Endothelial cell of umbilical vein (primary cell): ENCODE measurements around the gene NDUFAF5.

DNA sequence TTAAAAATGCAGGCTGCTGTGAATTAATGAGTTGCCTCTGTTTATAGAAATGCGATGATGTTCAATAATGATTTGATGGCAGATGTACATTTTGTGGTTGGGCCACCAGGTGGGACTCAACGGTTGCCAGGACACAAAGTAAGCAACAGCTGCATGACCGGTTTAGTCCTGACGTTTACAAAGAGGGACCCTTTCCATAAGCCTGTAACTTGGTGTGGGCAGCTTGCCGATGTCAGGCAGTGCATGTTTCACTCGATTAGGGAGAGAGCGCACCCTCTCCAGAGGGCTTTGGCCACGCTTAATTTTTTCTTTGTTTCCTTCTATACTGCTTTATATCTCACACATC, 1.3 kb downstream of the BTBD3 start:
- PRO-cap: no peak
CAGE:
- cytosol, long polyA minus RNA: no peak
- cytosol, long polyA plus RNA: no peak
- long polyA plus RNA: no peak
- nucleus, long polyA minus RNA: no peak
- nucleus, long polyA plus RNA: no peak

- PRO-cap: no peak
CAGE:
- cytosol, long polyA minus RNA: no peak
- cytosol, long polyA plus RNA: no peak
- long polyA plus RNA: no peak
- nucleus, long polyA minus RNA: no peak
- nucleus, long polyA plus RNA: no peak
Measured at GRCh38 chr20:12286272-12286551, 368.5 kb downstream of the BTBD3 start.

GRCh38 chr20:12594602-12595160, 414.1 kb upstream of the SPTLC3 start:
- PRO-cap: no peak
CAGE:
- cytosol, long polyA minus RNA: no peak
- cytosol, long polyA plus RNA: no peak
- long polyA plus RNA: no peak
- nucleus, long polyA minus RNA: no peak
- nucleus, long polyA plus RNA: no peak

GRCh38 chr20:12753328-12753715, 255.4 kb upstream of the SPTLC3 start:
- PRO-cap: no peak
CAGE:
- cytosol, long polyA minus RNA: no peak
- cytosol, long polyA plus RNA: no peak
- long polyA plus RNA: no peak
- nucleus, long polyA minus RNA: no peak
- nucleus, long polyA plus RNA: no peak

GRCh38 chr20:13230698-13231334, 9.7 kb downstream of the ISM1 start:
- PRO-cap: no peak
CAGE:
- cytosol, long polyA minus RNA: no peak
- cytosol, long polyA plus RNA: no peak
- long polyA plus RNA: no peak
- nucleus, long polyA minus RNA: no peak
- nucleus, long polyA plus RNA: no peak

GRCh38 chr20:13459775-13460612, 178.7 kb downstream of the TASP1 start:
- PRO-cap: no peak
CAGE:
- cytosol, long polyA minus RNA: no peak
- cytosol, long polyA plus RNA: no peak
- long polyA plus RNA: no peak
- nucleus, long polyA minus RNA: no peak
- nucleus, long polyA plus RNA: no peak

DNA sequence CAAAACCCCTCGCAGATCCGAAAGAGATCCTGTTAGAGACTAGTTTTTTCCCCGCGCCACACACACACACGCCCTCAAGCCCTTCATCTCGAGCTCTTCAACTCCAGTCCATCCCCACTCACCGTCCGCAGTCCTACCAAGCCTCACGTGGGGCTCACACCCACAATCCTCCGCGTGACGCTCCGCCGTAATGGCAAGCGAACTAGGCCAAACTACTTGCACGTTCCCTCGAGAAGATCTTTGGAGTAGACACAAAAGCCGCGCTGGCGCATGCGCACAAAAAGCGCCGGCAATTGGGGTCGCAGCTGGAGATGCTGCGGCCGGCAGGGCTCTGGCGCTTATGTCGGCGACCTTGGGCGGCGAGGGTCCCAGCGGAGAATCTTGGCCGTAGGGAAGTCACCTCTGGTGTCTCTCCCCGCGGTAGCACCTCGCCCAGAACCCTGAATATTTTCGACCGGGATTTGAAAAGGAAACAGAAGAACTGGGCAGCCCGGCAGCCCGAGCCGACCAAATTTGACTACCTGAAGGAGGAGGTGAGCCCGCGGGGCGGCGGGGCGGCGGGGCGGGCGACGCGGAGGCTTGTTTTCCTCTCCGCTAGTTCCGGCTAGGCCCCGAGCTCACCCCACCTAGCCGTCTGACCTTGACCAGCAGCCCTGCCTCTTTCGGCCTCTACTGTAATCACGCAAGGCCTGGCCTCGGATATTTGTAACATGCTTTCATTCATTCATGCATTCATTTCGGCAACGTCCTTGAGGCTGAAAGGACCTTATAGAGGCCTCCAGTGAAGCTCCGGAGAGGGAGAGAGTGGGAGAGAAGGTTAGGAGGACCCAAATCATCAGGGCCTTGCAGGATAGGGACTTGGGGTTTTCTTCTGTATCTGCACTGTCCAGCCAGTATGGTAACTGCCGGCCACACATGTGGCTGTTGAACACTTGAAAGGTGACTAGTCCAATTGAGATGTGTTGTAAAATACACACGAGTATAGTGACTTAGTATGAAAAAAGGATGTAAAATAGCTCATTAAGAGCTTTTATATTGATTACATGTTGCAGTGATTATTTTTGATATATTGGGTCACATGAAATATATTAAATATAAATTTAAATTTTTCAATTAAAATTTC, at the start of gene NDUFAF5:
Gene NDUFAF5 (plus strand): TSS at position 271 of the 1,123 bp plus-strand sequence.
- PRO-cap: bidirectional peak, plus-strand start at position 292 of the sequence, minus-strand start at position 135 of the sequence; unidirectional peak, minus-strand start at position 619 of the sequence
CAGE:
- cytosol, long polyA minus RNA: start-site peak on the minus strand centred at position 144 of the sequence, 12 bp wide, 18 reads; start-site peak on the plus strand centred at position 276 of the sequence, 66 bp wide, 13 reads
- cytosol, long polyA plus RNA: no peak
- long polyA plus RNA: start-site peak on the minus strand centred at position 156 of the sequence, 18 bp wide, 362 and 217 reads in 2 replicates; start-site peak on the plus strand centred at position 306 of the sequence, 28 bp wide, 117 and 117 reads in 2 replicates
- nucleus, long polyA minus RNA: start-site peak on the minus strand centred at position 153 of the sequence, 12 bp wide, 202 reads; start-site peak on the plus strand centred at position 283 of the sequence, 28 bp wide, 180 reads; start-site peak on the plus strand centred at position 852 of the sequence, 24 bp wide, 18 reads
- nucleus, long polyA plus RNA: start-site peak on the minus strand centred at position 138 of the sequence, 56 bp wide, 166 and 351 reads in 2 replicates

DNA sequence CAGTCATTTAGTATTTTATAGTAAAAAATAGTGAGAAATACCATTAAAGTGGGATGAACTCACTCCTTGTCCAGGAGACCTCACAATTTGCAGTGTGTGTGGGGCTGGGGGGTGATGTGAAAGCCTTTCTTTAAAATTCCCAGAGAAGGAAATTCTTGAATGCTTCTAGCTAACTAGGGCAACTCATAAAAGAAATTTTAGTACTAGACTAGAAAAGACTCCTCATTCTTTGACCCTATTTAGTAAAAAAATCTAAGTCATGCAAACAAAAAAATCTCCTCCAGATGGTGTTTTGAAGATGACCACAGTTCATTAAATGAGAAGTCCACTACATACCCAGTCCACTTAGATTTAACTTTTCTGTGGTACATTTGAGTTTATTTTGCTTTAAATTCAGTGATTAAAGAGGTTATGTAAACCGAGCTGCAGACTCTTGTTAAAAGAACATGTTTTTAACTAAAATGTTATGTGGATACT, 67.5 kb downstream of the NDUFAF5 start:
- PRO-cap: no peak
CAGE:
- cytosol, long polyA minus RNA: no peak
- cytosol, long polyA plus RNA: no peak
- long polyA plus RNA: no peak
- nucleus, long polyA minus RNA: no peak
- nucleus, long polyA plus RNA: no peak

DNA sequence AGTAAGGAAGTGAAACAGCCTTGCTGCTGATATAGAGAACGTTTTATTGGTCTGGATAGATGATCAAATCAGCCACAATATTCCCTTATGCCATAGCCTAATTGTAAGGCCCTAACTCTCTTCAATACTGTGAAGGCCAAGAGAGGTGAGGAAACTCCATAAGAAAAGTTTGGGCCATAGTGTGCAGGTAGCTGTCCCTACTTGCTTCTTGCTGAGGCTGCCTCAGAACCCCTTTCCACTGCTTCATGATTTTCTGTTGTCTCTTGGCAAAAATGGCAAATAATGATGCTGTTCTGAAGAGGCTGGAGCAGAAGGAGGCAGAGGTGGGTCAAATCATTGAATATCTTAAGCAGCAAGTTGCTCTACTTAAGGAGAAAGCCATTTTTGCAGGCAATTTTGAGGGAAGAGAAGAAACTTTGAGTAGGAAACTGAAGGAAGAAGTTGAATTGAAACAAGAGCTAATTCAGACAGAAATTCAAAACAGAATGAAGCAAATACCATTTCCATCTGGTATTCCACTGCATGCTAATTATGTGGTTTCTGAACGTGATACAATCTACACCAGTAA, 131.9 kb downstream of the MACROD2 start:
- PRO-cap: no peak
CAGE:
- cytosol, long polyA minus RNA: no peak
- cytosol, long polyA plus RNA: no peak
- long polyA plus RNA: no peak
- nucleus, long polyA minus RNA: no peak
- nucleus, long polyA plus RNA: no peak

DNA sequence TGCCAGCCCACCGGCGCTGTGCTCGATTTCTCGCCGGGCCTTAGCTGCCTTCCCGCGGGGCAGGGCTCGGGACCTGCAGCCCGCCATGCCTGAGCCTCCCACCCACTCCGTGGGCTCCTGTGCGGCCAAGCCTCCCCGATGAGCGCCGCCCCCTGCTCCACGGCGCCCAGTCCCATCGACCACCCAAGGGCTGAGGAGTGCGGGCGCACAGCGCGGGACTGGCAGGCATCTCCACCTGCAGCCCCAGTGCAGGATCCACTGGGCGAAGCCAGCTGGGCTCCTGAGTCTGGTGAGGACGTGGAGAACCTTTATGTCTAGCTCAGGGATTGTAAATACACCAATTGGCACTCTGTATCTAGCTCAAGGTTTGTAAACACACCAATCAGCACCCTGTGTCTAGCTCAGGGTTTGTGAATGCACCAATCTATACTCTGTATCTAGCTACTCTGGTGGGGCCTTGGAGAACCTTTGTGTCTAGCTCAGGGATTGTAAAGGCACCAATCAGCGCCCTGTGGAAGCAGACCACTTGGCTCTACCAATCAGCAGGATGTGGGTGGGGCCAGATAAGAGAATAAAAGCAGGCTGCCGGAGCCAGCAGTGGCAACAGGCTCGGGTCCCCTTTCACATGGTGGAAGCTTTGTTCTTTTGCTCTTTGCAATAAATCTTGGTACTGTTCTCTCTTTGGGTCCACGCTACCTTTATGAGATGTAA, 110.6 kb downstream of the FLRT3 start:
- PRO-cap: no peak
CAGE:
- cytosol, long polyA minus RNA: no peak
- cytosol, long polyA plus RNA: no peak
- long polyA plus RNA: no peak
- nucleus, long polyA minus RNA: no peak
- nucleus, long polyA plus RNA: no peak

- PRO-cap: no peak
CAGE:
- cytosol, long polyA minus RNA: no peak
- cytosol, long polyA plus RNA: no peak
- long polyA plus RNA: no peak
- nucleus, long polyA minus RNA: no peak
- nucleus, long polyA plus RNA: no peak
Measured at GRCh38 chr20:14717241-14717918, 380.0 kb upstream of the FLRT3 start.

- PRO-cap: no peak
CAGE:
- cytosol, long polyA minus RNA: no peak
- cytosol, long polyA plus RNA: no peak
- long polyA plus RNA: no peak
- nucleus, long polyA minus RNA: no peak
- nucleus, long polyA plus RNA: no peak
Measured at GRCh38 chr20:15923052-15923716, 650.1 kb downstream of the KIF16B start.

DNA sequence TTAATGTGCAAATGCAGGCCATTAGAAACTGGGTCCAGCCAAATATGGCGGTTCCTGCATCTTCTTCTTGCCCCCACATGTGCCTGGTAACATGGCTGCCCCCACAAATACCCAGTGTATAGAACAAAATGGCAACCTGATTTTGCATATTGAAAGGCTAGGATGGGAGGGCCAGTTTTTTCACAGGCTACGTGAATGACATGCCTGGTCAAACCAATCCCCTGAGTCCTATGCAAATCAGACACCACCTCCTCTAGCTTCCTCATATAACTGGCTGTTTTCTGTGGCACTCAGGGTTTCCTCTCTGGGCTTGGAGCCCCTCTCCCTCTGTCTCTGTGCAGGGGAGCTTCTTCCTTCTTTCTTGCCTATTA, 372.1 kb downstream of the KIF16B start:
- PRO-cap: no peak
CAGE:
- cytosol, long polyA minus RNA: no peak
- cytosol, long polyA plus RNA: no peak
- long polyA plus RNA: no peak
- nucleus, long polyA minus RNA: no peak
- nucleus, long polyA plus RNA: no peak

GRCh38 chr20:16339789-16340365, 233.4 kb downstream of the KIF16B start:
- PRO-cap: no peak
CAGE:
- cytosol, long polyA minus RNA: no peak
- cytosol, long polyA plus RNA: no peak
- long polyA plus RNA: no peak
- nucleus, long polyA minus RNA: no peak
- nucleus, long polyA plus RNA: no peak

- PRO-cap: no peak
CAGE:
- cytosol, long polyA minus RNA: no peak
- cytosol, long polyA plus RNA: no peak
- long polyA plus RNA: no peak
- nucleus, long polyA minus RNA: no peak
- nucleus, long polyA plus RNA: no peak
Measured at GRCh38 chr20:16541227-16541654, 32.0 kb downstream of the KIF16B start.

DNA sequence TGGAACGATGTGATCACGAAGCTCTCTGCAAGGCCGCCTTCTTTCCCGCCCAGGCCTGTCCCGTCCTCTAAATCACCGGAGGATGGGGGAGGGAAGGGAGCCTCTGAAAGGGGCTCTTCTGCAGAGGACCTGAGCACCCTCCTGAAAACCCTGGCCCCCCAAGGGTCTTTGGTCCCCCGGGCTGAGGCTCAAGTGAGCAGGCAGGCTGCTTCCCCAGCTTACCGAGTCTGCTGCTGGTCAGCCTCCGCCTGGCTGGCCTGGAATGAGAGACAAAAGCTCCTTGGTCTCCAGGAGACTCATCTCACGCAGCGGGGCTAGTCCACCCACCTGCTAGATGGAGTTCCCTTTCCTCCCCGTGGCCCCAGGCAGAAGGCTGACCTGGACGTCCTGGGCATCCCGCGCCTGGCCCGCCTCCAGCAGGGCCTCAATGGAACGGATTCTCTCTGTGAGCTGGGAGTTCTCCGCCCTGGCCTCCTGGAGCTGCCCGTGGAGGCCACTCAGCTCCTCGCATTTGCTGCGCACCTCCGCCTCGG, 54.9 kb downstream of the RRBP1 start:
- PRO-cap: no peak
CAGE:
- cytosol, long polyA minus RNA: no peak
- cytosol, long polyA plus RNA: no peak
- long polyA plus RNA: no peak
- nucleus, long polyA minus RNA: no peak
- nucleus, long polyA plus RNA: no peak

DNA sequence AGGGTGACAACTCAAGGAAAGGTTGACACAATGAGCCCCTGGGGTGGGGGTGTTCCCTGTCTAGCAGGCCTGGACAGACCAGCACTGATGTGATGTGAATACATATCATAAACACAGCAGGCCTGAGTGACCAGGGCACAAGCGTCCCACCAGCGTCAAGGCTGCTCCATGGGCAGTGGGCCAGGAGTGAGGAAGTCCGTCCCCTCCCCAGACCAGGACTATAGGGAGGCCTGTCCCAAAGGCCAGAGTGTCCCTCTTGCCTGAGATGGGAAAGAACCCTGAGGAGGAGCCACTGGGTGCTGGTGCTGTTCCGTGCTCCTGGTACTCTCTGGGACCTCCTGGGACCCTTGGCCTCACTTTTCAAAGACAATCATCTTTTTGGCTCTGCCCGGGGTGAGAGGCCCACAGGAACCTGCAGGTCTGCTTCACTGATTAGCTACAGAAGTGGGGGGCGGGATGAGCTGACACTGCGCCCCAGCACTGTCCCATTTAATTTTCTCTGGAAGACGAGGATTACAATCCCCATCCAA, 44.6 kb downstream of the RRBP1 start:
- PRO-cap: no peak
CAGE:
- cytosol, long polyA minus RNA: no peak
- cytosol, long polyA plus RNA: no peak
- long polyA plus RNA: no peak
- nucleus, long polyA minus RNA: no peak
- nucleus, long polyA plus RNA: no peak

DNA sequence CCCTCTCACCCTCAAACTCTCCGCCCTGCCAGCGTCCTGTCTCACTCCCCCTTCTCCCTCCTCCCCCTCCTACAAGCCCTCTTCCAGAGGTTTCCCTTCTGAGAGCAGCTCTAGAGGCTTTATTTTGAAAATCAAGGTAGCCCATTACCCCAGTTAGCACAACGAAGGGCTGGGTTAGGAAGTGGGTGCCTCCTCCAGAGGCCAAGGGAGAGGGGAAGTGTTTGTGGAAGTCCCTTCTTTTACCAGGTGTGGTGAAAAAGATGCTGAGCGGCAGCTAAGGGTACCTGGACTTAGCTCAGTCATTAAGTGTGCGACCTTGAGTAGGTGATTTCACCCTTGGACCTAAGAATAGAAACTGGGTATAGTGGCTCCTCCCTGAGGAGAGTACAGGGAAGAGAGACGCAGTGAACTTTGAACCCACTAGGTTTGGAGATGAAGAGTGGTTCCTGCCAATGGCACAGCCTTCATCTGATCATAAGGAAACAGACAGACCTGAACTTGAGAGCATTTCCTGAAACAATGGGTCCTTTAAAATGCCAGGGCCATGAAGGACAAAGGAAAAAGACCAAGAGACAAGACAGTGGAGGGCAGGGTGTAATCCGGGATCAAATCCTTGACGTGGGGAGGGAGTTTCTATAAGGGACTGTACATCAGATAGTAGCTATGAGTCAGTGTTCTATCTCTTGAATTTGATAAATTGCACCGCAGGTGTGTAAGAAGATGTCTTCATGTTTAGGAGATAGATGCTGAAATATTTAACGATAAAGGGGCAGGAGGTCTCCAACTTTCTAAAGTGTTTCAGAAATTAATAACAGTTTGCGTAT, 124.0 kb downstream of the BANF2 start:
- PRO-cap: no peak
CAGE:
- cytosol, long polyA minus RNA: no peak
- cytosol, long polyA plus RNA: no peak
- long polyA plus RNA: no peak
- nucleus, long polyA minus RNA: no peak
- nucleus, long polyA plus RNA: no peak

- PRO-cap: no peak
CAGE:
- cytosol, long polyA minus RNA: no peak
- cytosol, long polyA plus RNA: no peak
- long polyA plus RNA: no peak
- nucleus, long polyA minus RNA: no peak
- nucleus, long polyA plus RNA: no peak
Measured at GRCh38 chr20:17836134-17836932, 132.3 kb downstream of the SNX5 start.

GRCh38 chr20:17875247-17875733, 93.3 kb downstream of the SNX5 start:
- PRO-cap: no peak
CAGE:
- cytosol, long polyA minus RNA: no peak
- cytosol, long polyA plus RNA: no peak
- long polyA plus RNA: no peak
- nucleus, long polyA minus RNA: no peak
- nucleus, long polyA plus RNA: no peak